ENCODE data around the gene DEPDC1B.

DNA sequence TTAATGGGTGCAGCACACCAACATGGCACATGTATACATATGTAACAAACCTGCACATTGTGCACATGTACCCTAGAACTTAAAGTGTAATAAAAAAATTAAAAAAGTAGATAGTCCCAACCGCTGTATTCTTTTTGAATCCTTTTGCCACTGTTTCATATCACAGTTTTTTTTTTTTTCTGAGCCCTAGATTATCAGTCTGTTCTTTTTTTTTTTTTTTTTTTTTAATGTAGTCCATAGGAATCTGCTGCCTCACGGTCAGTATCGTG lies 433.2 kb downstream of the RAB3C start:
- PRO-cap = no peak

DNA sequence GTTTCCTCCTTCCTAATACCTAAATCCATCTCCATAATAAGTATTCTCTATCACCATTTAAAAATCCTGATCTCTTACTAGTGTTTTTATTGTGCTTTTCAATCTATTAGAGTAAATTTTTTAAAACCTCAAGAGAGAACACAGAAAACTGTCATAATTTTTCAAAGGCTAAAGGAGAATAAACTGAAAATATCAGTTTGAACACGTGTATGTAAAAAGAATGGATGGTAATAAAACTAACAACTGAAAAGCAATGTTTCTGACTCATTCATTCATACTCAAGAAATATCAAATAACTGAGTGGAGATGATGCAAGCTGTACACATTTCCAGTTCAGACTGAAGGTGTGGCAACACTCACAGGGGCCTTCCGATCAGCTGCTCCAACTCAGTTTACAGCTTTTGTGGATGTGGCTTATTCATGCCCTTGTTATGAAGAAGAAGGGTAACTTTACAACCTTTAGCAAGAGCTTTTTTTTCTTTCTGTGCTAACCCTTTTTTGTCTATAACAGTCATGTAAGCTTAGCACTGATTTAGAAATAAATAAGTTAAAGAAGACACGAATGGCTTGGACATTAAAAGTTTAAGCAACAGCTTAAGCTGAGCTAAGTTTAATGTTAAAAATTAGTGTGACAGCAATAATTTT lies 453.4 kb downstream of the RAB3C start:
- PRO-cap = no peak

- PRO-cap = no peak
Measured at GRCh38 chr5:59123283-59123937, 540.5 kb downstream of the RAB3C start.

- PRO-cap = no peak
Measured at GRCh38 chr5:59143874-59144533, 561.1 kb downstream of the RAB3C start.

DNA sequence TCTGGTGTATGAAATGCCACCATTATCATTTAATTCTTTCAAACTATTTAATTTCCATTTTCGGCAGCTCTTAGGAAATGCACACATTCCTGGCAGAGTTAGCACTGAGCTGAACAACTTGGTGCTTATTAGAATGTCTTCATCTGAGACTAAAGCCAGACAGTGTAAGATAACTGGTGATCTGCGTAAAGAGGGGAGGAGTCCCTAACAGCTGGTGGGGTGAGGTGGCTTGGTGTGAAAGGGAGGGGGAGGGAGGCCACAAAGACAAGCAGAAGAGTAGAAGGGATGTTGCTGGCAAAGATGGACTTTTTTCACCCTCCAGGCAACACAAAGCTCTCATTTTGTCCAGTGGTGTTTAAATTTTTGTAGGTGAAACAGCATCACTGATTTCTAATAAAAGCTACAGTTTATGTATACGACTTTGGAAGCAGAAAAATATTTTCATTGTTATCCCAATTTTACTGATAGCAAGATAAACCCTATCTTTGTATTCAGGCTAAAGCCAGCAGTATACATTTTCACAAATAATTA lies 535.0 kb downstream of the PDE4D start:
- PRO-cap = no peak

- PRO-cap = no peak
Measured at GRCh38 chr5:59562389-59563571, 330.7 kb downstream of the PDE4D start.

GRCh38 chr5:59565292-59566080 lies 328.0 kb downstream of the PDE4D start:
- PRO-cap = no peak

DNA sequence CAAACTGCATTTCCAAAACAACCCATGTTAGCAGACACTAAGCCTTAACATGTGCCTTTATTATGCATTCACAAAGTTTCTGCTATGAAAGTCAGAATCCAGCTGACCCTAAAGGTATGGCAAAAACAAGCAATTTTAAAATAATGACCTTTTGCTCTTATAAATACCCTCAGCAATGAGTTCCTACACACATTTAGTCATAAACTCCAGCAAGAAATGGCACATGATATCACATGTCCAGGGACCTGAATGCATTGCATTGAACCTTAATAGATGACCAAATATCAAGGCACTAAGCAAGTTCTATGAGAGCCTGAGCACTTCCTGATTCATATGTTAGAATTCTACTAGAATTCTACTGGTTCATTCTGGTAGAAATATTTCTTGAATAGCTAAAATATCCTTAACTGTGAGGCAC lies 308.1 kb downstream of the PDE4D start:
- PRO-cap = no peak

DNA sequence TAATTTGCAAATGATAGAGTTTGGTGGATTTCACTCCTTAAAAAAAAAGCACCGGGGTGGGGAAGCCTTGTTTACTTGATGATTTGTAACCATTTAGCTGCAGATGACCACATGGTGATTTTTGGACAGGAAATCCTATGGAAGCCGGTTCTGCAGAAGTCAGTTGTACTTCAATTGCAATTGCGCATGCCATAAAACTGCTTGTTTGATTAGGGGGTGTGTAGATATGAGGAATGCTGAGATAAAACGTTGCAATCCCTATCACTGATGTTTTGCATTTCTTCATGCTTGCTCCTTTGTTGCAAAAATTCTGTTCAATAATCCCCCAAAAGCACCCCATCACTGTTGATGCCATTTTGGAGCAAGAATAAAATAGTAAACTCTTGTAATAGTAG lies 305.6 kb downstream of the PDE4D start:
- PRO-cap = no peak

DNA sequence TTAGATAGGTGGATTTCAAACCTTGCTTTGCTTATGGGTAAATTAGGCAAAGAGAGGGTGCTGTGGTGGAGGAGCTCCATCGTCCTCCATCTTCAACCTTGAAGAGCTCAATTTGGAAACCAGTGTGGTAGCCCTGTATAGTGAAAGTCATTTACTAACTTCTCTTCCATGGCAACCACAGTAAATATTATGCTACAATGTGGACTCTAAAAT lies 276.5 kb downstream of the PDE4D start:
- PRO-cap = no peak

GRCh38 chr5:59767571-59767946 lies 126.0 kb downstream of the PDE4D start:
- PRO-cap = no peak

DNA sequence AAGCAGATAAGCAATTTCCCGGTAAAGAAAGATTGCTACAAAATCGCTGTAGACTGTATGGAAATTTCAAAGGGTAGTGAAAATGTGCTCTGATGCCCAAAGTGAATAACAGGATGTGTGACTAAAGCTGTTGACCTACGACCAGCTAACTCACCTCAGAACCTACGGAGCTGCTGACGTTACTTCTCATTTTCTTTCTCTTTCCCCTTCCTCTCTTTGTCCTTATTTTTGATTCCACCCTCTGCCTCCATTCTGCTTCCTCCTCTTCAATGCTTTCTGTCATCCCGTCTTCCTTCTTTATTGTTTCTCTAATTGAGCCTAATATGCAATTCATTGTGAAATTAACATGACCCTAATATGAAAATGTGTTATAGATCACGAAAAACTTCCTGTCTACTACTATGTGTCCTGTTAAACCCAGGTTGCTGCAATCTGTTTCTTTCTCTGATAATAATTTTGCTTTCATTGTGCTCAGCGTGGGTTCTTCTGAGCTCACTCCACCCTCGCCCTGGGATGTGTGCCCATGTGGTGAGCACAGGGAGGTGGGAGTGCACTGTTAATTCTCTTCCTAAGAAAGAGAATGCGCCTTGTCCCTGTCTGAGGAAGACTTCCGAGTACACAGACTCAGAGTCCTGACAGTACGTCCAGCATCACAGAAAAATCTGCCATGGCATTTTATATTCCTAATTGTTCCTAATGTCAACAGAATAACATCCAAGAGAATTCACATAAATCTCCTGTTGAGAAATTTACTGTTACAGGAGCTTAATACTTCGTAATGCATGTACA lies 102.9 kb downstream of the PDE4D start:
- PRO-cap = no peak

GRCh38 chr5:60487872-60488748 lies 211.9 kb downstream of the DEPDC1B start:
- PRO-cap = no peak

DNA sequence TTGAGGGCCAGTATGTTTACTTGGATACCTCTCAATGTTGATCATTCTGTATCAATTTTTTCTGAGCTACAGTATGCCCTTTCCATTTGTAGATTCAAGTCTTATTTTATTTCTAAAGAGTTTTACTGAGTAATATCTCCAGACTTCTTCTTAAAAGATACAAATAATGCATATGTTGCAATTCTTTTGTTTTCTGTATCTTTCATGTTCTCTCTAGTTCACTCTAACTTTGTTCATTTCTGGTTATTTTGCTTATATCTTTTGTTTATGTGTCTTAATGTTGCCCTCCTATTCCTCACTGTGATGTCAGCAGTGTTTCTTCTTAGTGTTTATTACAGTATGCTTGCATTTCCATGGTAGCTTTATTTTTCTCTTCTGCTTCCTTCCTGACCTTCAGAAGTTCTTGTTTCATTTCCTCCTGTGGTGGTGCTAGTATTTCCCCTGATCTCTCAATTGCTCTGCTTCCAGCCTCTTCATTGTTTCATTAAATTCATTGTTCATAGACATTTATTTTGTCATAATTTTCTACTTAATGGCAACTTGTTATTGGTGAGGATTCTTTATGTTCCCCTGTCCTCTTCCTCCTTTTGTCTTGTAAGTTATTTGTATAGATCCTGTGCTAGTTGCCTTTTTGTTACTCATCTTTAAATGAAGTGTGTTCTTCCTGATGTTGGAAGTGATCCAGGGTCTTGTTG lies 160.8 kb downstream of the DEPDC1B start:
- PRO-cap = no peak

DNA sequence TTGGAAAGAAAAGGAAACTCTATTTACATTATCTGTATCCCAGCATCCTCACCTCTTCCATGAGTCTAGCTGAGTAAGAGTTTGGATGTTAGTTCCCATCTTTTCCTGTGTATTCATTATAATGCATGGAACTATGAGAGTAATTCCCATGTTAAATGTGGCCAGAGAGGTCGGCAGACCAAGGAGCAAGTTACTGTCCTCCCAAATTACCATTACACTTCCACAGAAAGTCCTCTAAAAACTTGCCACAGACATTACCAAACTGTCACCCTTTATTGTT lies 912 bp downstream of the DEPDC1B start:
- PRO-cap = no peak

DNA sequence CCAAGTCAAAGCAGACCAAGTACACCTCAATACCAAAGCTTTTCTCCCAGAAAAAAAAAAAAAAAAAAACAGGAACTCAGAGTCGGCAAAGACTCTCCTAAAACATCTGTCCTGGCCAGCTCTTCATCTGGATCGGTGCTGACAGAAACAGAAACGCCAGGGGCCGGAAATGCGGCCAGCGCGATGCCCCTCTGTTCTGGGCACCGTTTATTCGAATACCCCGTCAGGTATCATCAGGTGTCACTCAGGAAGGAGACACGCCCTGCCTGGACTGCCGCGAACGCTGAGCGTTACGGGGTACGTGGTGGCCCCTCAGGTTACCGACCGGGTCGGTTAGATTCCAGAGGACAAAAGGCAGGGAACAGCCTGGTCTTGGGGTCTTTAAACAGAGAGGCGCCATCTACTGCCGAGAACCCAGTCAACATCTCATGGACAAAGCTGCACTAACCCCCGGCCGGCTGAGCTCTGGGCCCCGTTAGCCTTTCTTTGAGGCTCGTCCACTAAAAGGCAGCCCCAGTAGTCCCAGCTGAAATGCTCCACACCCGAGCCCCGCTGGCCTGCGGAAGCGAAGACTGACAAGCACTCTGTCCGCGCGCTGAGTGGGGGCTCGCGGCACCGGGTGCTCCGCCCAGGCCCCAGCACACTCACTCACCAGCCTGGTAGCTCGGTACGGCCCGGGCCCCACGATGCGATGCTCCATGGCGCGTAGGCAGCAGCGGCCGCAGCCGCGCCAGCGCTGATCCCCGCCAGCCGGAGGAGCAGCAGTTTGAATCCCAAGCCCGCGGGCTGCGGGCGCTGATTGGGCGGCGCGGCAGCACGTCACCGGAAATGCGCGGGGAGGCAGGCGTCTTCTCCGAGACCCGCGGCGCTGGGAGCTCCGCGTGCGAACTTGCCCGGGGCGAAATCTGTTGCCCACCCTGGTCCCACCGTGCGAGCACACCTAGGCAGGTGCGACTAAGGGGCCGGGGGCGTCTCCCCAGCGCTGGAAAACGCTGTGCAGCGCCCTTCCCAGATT lies at the start of gene DEPDC1B:
Gene DEPDC1B (minus strand): TSS at position 773 of the 1,015 bp plus-strand sequence.
- PRO-cap = no peak

DNA sequence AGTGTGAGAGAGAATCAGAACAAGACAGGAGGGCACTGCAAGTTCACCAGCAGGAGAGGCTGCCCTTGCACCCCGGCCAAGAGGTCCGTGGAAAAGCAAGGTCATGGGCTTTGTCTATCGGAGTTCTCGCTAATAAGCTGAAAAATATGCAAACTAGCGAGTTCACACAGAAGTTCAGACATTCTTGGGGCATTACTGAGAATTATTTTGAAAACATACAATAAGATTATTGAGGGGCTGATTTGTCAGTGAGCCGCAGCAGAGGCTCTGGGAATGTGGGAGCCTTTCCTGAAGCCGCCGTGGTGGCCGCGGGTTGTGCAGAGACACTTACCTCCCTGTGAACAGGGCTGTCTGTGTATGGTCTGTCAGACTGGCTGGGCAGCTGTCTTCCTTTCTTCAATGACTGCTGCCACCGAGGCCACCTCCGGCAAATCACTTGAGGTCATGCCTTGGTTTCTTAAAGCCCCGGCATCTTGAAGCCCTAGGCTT lies 79.6 kb upstream of the ZSWIM6 start:
- PRO-cap = no peak

DNA sequence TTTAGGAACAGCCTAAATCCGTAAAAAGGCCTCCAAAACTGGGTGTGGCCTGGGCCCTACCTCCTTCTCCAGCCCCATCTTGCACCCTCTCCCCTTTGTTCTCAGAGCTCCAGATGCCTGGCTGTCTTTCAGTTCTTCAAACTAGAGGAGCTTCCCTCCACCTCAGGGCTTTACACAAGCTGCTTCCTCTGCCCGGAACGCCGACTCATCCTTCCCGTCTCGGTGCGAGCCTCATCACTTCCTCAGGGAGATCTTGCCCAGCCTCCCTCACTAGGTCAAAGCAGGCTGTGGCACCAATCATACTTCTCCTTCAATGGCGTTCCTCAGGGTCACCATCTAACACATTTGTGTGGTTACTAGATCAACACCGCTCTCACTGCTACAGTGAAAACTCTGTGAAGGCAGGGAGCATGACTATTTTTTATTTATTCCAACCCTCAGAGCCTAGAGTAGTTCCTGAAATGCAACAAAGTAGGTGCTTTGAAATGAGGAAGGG lies 56.2 kb upstream of the ZSWIM6 start:
- PRO-cap = no peak

DNA sequence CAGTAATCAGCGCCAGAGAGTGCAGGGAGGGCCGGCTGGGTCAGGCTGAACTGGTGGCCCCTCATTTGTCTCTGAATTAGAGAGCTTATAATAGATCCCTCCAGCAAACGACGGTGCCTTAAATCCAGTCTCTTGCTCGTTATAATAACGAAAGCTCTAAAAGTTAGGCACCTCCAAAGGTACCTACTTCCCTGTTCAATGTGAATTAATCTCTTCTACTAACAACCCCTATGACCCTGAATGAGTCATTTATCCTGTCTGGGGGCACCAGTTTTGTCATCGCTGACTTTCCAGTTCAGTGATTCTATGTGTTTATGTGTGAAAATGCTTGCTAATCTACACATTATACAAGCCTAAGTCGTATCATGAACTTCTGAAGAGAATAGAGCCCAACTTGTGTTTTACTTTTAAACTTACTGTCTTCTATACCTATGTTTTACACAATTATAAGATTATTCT lies 2.3 kb upstream of the ZSWIM6 start:
- PRO-cap = no peak

GRCh38 chr5:61334125-61334628 lies 2.1 kb downstream of the ZSWIM6 start:
- PRO-cap = no peak

All from penis (tissue), 1 donor.